GM19239 (cell line): ENCODE data around the gene SCPEP1.

DNA sequence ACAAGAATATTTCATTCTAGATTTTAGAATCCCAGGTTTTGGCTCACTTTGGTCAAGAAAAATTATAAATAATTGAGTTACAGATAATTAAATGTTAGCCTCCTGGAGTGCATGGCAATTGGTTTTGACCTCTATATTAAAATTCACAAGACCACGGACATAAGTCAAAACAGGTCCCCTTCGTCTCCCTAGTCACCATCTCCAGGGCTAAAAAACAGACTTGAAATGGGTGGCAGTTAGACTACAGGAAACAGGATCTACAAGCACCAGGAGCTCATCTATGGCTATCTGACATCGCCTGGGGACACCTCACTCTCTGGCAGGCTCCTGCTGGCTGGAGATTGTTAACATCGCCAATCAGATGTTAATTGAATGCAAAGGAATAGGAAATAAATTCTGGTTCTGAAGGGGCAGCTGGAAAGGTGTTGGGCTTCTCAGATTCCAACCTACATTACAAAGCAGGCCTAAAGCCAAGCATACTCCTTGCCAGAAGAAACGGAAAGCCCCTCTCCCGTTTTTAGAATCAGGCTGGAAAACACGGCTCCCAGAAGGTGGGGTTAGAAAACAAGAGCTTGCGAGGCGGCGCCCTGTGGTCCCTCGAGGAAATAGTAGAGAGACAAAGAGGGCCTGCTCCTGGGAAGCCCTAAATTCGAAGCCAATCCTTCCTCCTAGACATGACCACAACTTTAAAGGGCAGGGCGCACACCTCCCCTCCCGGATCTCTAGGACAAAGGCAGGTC lies 981 bp upstream of the TOM1L1 start:
- RRBS, result no CpG with 5 or more reads among the region's 14 CpGs

DNA sequence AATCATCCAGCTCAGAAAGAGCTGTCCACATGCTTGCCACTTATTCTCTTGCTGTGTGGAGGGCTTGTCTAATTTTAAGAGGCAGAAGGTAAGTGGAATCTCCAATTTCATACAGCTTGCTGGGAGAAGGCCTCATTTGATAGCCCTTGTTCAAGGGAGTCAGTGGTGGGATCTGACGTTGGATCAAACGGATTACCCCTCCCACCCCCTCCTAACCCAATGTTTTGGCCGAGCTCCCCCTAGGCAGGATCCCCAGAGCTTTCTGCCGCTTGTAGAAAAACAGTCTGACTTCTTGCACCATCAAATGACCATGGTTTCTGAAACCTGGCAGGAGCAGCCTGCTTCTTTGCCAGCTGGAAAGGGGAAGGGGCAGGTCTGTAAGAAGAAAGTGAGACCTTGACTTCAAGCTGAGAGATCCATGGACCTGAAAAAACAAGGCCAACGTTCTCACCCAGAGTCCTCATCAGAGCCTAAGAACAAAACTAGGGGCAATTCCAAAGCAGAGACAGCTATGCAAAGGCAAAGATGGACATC lies 146.2 kb upstream of the MMD start:
- RRBS, result no CpG with 5 or more reads among the region's 5 CpGs

GRCh38 chr17:55575959-55576804 lies 146.5 kb downstream of the TMEM100 start:
- RRBS, result no CpG with 5 or more reads among the region's 7 CpGs

DNA sequence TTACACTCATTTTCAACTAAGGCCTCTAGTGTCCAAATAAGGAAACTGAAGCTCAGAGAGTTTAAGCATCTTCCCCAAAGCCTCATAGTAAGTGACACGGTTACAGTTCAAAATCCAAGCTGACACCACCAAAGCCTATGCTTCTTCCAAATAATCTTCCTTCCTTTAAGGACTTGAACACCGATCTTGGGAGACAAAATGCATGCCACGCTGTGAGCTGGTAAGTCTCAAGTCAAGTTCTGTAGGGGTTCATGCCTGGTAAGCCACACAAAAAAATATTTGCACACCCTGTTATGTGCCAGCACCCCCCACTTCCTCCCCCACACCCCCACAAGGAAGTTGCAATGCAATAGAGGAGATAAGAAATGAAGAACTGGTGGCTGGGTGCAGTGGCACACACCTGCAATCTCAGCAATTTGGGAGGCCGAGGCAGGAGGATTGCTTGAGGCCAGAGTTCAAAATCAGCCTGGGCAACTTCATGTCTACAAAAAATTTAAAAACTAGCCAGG lies 5.6 kb downstream of the NOG start:
- RRBS, result no CpG with 5 or more reads among the region's 4 CpGs

- RRBS, result no CpG with 5 or more reads among the region's 5 CpGs
These were observed 88.2 kb downstream of the NOG start for GRCh38 chr17:56681362-56682452.

DNA sequence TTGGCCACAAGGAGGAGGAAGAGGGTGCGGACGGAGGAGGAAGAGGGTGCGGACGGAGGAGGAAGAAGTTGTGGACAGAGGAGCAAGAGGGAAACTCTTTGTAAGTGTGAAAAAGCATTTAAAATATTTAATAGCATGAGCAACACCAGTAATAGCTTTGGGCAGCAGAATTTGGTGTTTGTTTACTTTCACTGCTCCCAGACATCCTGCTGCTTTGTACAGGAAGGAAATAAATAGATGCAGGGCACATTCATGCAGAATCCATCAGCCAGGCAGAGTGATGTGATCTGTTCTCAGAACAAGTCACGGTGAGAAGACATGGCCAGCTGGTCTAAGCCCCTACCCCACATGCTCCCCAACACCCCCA lies 82.4 kb downstream of the C17orf67 start:
- RRBS, result no CpG with 5 or more reads among the region's 5 CpGs

- RRBS, result no CpG with 5 or more reads among the region's 7 CpGs
These were observed 51.9 kb downstream of the C17orf67 start for GRCh38 chr17:56781721-56782285.

GRCh38 chr17:56861646-56862346 lies 27.8 kb downstream of the DGKE start:
- RRBS, result no CpG with 5 or more reads among the region's 7 CpGs

- RRBS, result 55% methylated on average over 5 of the region's 14 CpGs
These were observed 1.6 kb downstream of the TRIM25 start for GRCh38 chr17:56912017-56912855.

GRCh38 chr17:56937641-56938036 lies 23.2 kb downstream of the COIL start:
- RRBS, result no CpG with 5 or more reads among the region's 2 CpGs

DNA sequence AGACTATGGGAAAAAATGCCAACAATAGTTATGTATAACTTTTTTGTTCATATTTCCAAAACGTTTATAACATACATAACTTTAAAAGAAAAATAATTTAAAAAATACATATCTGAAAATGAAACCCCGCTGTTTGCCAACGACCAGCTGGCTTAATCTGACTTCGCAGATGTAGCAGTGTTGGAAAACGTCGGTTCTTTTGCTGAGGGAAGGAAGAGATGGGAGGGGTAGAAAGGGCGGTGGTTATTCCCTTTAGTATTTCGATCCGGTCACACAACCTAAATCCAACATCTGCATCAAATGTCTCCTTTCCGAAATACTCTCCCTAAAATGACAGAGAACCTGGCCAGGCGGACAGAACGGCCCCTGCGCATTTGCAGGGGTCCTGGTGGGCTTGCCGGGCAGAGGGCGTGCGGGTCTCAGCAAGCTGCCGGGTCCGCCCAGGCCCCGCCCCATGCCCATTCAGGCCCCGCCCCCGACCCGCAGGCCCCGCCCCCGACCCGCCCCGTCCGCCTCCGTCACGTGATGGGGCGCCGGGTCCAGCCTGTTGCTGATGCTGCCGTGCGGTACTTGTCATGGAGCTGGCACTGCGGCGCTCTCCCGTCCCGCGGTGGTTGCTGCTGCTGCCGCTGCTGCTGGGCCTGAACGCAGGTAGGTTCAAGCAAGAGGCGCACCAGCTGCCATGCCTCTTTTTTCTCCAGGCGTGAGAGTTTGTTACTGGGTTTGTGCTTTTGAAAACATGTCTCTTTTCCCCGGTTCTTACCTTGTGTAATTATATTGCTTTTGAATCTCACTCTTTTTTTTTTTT lies at the start of gene SCPEP1:
TSS of gene SCPEP1 (plus strand) at position 547 of the 808 bp plus-strand sequence.
- RRBS, result no CpG with 5 or more reads among the region's 43 CpGs

- RRBS, result no CpG with 5 or more reads among the region's 4 CpGs
These were observed 16.8 kb upstream of the AKAP1 start for GRCh38 chr17:57068271-57068640.

- RRBS, result no CpG with 5 or more reads among the region's 13 CpGs
These were observed 21.6 kb downstream of the AKAP1 start for GRCh38 chr17:57106455-57107184.

GRCh38 chr17:57311806-57312319 lies 55.5 kb downstream of the MSI2 start:
- RRBS, result no CpG with 5 or more reads among the region's 7 CpGs

GRCh38 chr17:57329949-57330417 lies 73.7 kb downstream of the MSI2 start:
- RRBS, result no CpG with 5 or more reads among the region's 5 CpGs

DNA sequence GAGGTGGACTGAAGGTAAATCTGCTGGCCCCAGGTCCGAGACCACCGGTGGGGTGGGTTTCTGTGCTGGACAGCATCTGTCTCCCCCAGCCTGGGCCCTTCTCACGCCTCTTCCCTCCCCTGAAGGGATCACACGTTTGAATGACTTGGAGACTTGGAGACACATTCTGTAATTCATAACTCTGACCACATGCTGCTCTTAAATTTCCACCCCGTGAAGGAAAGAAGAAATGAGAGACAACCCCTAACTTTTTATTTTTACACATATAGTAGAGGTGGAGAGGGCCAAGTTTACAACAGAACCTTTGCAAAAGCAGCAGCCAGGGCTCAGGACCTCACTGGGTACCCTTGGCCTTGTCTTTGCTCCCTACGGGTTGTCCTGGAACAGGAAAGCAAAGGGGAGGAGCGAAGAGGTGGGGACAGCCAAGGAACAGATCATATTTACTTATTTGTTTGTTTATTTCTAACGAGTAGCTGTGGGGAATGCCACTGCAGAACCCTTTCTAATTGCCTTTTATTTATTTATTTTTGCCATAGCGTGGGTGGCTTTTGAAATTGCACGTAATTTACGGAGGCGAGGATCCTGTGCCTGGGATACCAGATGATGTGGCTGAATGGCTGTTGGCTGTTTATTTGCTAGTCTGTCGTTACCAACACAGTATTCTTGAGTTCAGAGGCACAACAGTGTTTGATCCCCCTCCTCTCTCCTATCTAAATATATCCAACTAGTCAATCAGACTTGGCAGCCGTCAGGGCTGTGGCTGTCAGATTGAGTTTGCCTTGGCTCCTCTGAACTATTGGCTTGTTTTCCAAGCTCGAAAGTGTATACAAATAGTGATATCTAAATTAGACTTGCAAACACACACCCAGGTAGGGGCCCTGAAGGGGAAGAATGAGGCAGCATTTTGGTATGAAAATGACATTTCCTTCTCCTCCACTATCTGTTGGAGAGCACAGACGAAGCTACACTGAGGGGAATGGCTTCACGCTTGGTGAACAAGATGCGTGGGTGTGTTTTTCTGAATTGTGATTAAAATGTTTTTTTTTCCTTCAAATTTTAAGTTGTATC lies 110.3 kb downstream of the MSI2 start:
- RRBS, result no CpG with 5 or more reads among the region's 18 CpGs

- RRBS, result no CpG with 5 or more reads among the region's 7 CpGs
These were observed 113.8 kb downstream of the MSI2 start for GRCh38 chr17:57369840-57370748.

DNA sequence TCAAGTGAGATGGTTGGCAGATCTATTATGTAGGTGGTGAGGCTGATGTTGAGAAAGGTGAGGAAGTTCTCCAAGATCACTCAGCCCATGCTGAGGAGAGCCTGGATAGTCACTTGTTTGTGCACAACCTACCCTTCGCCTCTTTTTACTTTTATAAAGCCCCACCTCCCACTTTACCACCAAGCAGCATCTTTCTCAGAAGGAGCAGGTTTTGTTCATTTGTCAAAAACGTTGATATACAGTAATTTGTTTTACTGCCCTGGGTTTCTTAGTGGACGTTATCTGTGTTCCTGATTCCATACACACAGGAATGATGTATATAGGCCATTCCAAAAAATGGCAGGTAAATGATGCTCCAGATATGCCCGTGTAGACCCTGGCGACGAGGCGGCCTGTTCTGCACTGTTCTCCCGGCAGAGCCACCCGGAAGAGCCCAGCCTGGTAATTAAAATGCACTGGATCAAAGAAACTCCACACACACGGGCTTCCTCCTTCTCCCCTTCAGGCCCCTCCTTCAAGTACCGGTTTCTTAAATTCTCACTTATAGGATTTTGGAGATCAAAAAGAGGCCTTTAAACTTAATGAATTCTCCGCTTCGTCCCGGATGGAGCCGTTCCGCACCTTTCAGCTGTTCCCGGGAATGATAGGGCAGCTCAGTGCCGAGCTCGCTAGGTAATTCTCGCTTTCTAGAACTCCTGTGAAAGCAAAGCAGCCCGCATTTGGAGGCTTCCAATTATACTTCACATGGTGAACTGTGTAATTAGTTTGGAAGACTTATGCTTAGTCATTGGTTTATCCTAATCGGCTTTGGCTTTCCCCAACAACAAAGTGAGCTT lies 149.8 kb downstream of the MSI2 start:
- RRBS, result 57% methylated on average over 2 of the region's 22 CpGs

DNA sequence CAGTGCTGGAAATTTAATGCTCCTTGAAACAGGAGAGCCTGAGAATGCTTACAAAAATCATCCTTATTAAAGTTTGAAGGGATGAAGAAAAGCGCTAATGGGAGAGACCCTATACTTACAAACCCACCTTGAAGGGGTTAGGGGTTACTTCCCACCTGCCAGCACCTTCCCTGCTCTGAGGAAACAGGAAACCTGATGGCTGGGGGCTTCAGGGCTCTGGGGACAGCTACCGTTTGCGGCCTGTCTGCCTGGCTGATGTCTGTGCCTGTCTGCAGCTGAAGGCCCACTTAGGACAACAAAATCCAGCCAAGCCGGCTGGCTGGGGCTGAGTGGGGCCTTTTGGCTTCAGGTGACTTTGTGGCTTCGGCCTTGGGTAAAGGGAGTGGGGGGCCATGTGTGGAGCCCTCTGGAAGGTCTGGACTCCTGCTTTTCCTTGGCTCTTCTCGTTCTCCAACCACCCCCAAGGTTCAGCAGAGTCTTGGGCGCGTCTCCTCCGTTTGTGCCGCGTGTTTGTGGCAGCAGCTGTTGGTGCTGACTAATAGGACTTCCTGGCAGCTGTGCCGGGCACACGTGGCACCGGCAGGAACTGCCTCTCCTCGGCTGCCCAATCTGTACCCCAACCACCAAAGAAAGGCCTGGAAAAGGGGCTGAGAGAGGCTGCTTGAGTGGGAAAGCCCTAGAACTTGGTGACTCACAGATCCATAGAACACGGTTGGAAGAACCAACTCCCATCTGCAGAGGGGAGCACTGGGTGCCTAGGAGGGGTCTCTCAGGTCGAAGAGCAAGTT lies 186.7 kb downstream of the MSI2 start:
- RRBS, result no CpG with 5 or more reads among the region's 17 CpGs

DNA sequence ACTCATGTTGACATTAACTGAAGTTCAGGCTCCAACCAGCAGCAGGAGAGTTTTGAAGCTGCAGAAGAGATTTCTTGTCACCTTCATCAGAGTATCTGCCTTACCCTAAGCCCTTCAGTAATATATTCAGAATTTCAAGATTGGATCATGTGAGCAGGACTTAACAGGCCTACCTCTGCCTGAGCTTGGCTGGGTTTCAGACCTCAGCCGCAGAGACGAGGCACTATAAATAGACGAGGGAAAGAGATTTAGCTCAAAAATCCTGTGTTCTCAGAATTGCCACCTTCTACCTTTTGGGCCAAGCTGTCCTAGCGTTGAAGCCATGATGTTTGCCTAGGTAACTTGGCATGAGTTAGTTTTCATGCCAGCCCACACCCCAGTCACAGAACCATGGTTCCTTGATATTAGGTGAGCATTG lies 224.1 kb downstream of the MSI2 start:
- RRBS, result no CpG with 5 or more reads among the region's 4 CpGs